WTC11 (cell line): Measurements from ENCODE around the genes HK1 and MACROH2A2.

DNA sequence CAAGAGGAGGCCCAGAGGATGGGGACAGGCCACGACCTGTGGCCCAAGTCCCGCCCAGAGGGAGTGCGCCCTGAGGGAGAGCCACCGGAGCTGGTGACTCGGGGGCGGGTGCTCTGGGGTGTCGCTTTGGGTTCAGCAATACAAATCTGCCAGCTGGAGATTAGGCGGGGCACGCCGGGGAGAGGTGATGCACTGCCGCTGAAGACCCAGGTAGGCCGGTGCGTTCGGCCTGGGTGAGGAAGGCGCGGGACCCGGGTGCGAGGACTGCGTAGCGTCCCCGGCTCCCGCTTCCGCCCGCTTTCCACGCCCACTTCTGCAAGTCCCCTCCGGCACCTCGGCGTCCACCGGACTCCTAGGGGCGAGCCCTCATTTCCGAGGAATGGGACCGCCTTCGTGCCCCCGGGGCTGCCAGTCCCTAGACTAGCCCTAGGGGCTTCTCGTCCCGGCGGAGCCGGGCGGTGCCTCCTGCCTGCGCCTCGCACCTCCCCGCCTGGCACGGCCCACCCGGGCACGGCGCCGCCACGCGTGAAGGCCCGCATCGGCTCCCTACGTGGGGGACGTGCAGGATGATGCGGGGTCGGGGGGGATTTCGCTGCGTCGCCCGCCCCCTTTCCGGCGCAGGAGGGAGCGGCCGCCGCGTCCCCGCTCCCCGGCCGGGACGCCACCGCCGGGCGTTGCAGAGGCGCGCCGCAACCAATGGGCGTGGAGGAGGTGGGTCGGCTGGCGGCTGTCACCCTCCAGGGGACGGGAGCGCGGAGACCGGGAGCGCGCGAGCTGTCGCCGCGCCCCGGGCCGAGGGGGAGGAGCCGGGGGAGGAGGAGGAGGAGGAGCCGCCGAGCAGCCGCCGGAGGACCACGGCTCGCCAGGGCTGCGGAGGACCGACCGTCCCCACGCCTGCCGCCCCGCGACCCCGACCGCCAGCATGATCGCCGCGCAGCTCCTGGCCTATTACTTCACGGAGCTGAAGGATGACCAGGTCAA lies at the start of gene HK1:
HK1 (plus strand) TSS at position 822 of the 981 bp plus-strand sequence.
- PRO-cap = bidirectional peak, plus-strand start at position 370 of the sequence, minus-strand start at position 234 of the sequence; bidirectional peak, plus-strand start at position 849 of the sequence, minus-strand start at position 544 of the sequence

GRCh38 chr10:69338071-69338802 lies 19.6 kb downstream of the HK1 start:
- PRO-cap = no peak

DNA sequence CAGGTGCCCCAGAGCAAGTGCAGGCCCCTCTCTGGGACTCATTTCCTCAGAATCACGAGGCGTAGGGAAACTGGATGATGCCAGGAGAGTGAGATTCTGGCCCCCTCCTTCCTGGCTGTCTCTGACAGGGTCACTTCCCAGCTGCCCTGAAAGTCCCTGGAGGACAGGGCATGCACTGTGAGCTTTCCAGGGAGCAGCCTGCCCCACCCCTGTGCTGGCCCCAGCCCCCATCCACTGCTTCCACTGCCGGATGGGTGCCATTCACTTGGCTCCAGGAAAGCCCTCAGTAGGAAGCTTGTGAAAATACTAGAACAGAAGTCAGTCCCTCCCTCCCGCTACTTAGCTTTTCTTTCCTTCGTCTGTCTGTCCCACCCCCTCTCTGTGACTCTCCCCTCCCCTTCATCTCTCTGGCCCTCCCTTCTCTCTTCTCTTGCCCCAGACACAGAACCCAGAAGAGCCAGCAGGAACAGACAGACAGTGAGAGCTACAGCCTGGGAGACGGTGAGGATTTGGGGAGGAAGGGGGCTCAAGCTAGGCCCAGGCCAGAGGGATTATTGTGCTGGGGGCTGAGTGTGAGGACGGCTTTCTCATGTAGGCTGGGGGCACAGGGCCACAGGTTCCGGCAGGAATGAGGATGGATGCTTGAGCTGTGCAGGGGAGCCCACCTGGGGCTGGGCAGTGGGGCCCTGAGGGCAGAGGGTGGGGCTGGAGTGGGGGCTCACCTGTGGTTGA lies 10.2 kb downstream of the TACR2 start:
- PRO-cap = no peak

GRCh38 chr10:69464825-69465375 lies 13.6 kb downstream of the TSPAN15 start:
- PRO-cap = no peak

DNA sequence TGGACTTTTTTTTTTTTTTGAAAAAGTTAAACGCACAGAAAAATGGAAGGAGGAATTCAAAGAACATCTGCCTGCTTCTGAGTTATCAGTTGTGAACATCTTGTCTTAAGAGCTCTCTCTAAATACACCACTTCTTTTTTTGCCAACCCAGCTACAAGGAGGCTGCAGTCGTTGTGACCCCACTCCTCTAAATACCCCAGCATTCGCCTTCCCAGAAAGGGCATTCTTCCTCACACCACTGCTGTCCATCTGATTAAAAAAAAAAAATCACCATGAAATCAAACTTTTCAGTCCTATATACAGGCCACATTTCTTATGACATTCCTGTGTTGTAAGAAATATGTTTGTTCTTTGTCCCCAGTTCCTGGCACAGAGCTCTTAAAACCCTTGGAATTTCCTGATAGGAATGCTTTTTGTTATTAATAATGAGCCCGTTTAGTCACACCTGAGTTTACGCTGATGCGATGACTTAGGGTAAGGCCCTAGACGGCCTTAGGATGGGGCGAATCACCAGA lies 17.3 kb downstream of the TSPAN15 start:
- PRO-cap = no peak

- PRO-cap = no peak
Observed at GRCh38 chr10:69472467-69473080, 21.3 kb downstream of the TSPAN15 start.

GRCh38 chr10:70052214-70052914 lies at the start of gene MACROH2A2:
MACROH2A2 (plus strand) TSS chr10:70052846.
- PRO-cap = bidirectional peak, plus-strand start at chr10:70052846, minus-strand start at chr10:70052739

DNA sequence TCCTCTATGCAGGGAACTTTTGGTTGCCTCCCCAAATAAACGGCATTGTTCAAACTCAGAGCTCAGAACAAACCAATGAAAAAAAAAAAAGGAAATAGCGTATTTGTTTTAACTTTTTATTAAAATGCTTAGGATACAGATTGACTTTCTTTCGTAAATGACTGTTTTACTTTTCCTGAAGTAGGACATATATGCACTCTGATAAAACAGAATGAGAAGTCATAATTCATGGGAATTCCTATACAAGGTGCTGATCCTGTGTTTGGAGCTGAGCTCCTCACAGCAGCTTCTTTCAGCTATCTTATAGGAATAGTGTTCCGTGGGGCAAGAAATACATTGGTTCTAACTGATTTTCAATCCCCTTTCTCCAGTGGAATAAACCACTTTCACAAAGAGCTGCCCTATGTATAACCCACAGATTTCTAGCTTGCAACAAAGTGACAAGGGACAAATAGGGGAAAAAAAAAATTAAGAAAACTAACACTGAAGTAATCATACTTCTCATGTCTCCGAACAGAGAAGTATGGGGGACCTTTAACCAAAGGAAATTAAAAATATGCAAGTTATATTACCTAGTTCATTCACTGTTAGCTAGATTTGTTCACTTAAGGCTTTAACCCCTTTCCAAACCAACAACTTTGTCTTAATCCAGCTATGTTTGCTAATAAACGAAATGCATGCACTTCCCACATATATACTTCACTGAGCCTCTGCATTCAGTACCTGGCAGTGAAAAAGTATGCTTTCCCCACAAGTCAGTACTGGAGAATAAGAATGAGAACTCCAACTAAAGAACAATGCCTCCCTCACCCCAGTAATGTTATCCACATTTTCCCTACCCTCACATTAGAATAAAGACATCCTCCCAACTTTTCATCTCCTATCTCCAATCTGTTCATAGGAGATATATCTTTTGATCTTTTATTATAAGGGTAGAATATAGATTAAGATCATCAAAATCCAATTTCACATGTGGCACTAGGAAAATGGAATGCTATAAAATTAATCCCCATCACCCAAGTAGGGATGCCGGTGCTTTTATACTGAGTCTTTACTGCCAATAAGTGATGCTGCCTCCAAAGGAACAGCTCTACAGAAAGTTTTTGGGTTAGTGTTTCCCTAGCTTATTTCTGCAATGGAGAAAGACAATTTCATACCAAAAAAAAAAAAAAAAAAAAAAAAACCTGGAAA lies 4.0 kb upstream of the TYSND1 start:
- PRO-cap = no peak

GRCh38 chr10:70254061-70254660 lies 20.9 kb upstream of the PPA1 start:
- PRO-cap = no peak

DNA sequence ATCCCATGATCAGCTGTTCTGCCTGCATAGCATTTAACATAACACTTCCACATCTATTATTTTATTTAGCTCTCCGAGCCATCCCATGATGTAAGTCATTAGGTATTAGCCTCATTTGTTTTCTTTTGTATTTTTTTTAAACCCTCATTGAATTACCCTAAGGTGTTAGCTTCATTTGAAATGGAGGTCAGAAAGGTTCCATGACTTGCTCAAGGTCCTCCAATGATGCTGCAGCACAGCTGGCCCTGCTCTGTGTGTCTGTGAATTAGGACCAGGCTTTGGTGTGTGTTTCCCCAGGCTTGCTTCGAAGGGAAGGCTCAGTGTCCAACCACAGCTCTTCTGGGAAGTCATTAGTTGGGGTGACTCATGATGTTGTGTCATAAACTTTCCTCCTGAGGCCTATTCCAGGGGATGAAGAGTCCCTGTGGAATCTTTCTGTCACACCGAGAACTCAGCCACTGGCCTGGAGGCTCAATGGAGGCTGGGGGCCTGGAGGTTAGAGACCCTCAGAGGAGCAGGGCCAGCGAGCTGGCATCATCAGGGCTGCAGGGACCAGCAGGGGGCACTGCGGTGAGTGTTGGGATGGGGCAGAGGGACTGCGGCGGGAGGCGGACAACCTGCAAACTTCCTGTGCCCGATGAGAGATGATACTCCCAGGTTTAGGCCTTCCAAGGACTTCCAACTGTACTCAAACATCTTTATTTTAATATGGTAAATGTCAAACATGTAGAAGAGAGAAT lies 16.3 kb downstream of the NPFFR1 start:
- PRO-cap = no peak

GRCh38 chr10:70381391-70381810 lies 1.0 kb downstream of the LRRC20 start:
- PRO-cap = no peak

DNA sequence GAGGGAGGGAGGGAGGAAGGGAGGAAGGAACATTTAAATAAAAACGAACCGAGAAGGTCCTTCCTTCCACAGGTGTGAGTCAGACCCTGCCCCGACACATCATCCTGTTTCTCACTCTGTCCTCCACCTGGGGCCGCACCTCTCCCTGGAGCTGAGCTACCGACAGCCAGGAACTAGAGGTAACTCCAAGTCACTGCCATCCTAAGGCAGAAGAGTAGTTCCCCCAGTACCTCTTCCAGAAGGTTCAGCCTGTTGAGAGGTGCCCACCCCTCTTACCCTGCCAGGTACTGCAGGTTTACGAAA lies 4.8 kb upstream of the LRRC20 start:
- PRO-cap = no peak

DNA sequence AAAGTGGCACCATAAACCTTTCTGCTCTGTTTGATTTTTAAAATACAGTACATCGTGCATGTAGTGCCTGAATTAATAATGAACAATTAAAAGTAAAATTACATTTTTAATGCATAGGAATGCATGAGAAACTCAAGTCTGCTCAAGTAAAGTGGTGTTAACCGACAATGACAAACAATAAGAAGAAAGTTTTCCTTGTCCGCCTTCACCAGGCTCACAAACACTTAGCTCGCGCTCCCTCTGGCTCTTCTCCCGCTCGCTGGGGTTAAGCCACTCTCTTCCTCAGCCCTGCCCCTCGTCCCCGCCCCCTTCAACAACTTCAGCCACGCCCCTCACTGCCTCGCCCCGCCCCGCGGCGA lies 234 bp upstream of the EIF4EBP2 start:
- PRO-cap = bidirectional peak, plus-strand start outside the sequence, minus-strand start at position 261 of the sequence

DNA sequence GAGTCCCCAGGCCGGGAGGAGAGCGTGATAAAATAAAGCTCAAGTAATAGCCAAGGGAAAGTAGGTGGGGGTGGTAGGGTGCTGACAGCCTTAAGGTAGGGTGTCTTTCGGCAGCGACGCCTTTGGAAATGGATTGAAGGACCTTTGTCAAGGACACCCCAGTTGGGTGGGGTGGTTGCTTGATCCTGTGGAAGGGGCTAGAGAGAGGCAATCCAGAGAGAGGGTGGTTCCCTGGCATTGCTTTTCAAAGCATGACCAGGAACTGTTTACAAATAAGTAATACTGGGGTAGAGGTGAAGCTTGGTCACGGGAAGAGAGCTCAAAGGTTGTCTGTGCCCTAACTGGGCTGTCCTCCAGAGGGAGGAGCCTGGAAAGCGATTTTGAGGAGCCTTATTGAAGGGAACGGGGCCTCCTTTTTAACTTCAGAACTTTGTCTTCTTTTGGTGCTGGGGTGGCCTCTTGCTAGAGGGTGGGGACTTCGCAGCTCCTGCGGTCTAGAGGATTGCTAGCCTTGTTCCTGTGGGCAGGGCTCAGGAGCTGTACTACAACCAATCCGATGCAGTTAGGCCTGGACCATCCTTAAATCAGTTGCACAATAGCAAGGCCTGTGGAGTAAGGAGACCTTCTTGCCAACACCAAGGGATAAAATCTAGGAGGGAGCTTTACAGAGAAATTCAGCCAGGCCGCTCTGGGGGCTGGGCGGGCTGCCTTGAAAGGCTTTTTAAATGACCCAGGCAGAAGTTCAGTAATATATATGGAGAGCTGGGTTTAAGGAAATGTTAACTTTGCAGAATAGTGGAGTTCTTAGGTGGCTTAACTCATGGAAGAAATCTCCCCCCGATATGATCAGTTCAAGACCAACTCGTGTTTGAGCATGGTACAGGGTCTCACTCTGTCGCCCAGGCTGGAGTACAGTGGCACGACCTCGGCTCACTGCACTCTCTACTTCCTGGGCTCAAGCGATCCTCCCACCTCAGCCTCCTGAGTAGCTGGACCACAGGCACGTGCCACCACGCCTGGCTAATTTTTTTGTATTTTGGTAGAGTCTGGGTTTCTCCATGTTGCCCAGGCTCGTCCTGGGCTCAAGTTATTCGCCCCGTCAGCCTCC lies 1.5 kb downstream of the EIF4EBP2 start:
- PRO-cap = no peak

DNA sequence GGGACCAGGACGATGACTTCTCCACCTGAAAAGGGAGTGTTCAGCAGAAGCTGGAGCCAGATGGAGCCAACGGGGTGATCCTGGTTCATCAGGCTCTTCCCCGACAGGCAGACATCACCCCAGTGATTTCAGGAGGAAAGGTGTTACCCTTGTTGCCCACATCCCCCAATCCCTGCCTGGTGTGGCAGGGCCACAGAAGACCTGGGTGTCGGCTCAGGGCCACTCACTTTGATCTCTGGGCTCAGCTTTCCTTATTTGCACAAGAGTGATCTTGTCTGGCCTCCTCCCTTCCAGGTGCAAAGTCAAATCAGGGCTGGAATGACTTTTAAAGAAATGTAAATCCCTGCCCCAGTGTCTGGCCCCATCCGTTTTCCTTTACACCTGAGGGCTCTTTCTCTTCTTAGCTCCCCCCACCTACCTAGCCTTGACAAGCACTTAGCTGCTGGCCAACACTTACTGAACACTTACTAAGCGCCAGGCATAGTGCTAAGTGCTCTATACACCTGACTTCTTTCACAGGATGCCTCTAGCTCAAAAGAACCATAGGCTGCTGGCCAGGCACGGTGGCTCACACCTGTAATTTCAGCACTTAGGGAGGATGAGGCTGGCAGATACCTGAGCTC lies 880 bp upstream of the NODAL start:
- PRO-cap = unidirectional peak, minus-strand start at position 124 of the sequence

GRCh38 chr10:70445601-70446532 lies 4.4 kb upstream of the NODAL start:
- PRO-cap = no peak

- PRO-cap = no peak
Observed at GRCh38 chr10:70459324-70459603, 17.8 kb upstream of the NODAL start.

GRCh38 chr10:70459604-70460242 lies 18.2 kb upstream of the NODAL start:
- PRO-cap = no peak

DNA sequence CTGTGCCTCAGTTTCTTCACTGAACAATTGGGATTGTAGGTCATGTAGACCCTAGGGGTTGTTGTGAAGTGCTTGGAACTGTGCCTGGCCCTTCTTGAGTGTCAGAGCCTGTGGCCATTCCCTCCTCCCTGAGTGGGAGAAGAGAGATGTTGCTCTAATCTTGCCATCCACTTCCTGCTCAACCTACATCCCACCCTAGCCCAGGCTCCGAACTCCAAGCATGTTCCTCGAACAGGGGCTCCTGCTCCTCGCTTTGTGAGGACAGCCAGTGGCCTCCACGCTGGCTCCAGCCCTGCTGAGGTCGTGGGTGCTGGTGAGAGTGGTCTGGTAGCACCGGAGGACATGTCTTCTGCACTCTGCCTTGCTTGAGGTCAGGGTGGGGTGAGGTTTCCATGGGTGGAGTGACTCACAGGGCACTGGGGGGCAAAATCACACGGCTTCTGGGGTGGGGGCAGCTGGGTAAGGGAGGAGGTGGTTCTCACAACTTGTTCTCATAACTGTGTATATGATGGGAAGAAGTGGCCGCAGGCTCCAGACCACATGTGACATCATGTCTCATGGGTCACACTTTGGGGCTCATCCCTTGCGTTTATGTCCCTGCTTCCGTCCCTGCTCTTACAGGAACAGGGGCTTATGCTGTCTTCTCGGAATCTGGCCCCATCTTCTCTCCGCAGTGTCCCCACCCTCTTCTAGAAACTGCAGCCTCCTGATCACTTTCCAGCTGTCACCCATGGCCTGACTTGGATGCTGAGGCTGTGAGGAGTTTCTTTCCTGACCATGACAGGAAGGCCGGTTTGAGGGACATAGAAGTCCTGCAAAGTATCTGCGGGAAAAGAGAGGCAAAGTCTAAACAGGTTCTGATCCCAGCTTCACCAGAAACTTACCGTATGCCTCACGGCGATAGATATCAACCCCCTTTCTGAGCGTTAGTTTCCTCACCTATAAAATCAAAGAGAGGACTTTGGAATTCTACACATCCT lies 931 bp upstream of the PRF1 start:
- PRO-cap = no peak

DNA sequence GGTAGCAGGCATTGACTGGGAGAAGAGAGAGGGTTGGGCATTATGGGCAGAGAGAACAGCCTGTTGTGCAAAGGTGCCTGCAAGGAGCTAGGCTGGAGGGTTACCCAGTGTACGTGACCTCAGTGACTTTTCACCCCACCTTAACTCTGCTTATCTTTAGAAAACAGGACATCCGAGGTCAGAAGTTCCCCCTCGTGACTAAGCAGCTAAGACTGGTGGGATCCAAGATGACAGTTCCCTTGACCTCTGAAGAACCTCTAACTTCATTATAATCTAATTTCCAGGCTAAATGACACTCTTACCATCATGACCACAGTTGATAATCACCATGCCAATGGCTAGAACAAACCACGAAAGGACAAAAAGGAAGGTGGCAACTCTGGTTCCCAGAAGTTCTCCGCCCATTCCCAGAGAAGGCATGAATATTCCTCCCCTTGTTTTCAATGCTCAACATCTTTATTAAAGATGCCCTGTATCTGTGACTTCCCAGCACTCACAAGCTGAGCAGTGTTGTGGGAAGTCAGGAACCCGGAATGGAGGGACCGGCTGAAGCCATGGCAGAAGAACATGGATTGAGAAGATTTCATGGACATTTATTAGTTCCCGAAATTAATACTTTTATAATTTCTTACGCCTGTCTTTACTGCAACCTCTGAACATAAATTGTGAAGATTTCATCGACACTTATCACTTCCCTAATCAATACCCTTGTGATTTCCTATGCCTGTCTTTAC lies 4.9 kb upstream of the ADAMTS14 start:
- PRO-cap = no peak